Vermiform appendix (tissue), 1 donor: ENCODE measurements around a stretch of chr18.

- PRO-cap = no peak
These were observed 82.6 kb upstream of the PHLPP1 start for GRCh38 chr18:62632739-62633190.

GRCh38 chr18:62781195-62781693 is 65.9 kb downstream of the PHLPP1 start:
- PRO-cap = no peak

DNA sequence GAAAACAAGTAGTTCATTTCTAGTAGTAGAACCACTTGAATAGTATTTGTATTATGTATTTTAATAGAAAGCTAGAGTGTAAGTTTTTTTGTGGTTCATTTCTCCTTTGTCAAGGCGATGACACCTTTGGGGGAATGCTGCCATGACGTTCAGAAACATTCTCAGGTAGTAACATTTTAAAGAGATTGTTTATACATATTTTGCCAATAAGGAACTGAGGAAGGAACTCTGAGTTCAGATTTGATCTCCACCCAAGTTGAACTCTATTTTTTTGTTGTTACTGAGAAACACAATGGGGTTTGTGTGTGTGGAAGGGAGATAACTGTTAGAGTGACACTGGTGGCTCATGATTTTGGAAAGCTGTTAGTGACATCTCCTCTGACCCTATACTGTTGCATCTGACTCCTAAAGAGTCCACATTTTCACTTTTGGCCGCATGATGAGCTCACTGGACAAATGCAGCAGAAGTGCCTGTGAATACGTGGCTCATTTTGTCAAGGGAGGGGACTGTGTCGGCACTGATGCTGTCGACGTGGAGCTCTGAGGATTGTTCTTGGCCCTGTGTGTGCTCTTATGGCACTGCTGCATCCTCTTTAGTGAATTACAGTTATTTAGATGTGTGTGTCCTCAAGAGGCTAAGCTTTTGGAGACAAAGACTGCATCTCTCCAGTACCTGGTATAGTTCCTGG is 135.2 kb downstream of the PHLPP1 start:
- PRO-cap = no peak

DNA sequence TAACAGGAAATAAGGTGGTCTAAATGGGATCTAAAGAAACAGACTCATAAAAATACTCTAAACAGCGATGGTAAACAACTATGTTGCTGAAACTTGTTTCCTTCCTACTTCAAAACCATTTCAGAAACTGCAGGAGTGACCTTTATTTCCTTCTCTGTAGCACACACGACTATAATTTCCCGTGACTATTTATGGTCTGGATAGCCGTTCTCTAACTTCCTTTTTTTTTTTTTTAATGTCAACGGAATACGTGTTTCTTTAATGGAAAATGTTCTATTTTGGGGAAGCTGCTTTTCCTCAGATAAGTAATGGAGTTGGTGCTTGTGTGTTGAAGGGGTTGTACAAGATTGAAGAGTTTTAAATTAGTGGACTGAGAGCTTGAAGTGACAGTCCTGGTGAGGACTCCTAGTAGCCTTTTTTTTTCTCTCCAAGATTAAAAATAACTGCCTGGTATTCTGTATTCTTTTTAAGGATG is 224.1 kb downstream of the PHLPP1 start:
- PRO-cap = no peak

DNA sequence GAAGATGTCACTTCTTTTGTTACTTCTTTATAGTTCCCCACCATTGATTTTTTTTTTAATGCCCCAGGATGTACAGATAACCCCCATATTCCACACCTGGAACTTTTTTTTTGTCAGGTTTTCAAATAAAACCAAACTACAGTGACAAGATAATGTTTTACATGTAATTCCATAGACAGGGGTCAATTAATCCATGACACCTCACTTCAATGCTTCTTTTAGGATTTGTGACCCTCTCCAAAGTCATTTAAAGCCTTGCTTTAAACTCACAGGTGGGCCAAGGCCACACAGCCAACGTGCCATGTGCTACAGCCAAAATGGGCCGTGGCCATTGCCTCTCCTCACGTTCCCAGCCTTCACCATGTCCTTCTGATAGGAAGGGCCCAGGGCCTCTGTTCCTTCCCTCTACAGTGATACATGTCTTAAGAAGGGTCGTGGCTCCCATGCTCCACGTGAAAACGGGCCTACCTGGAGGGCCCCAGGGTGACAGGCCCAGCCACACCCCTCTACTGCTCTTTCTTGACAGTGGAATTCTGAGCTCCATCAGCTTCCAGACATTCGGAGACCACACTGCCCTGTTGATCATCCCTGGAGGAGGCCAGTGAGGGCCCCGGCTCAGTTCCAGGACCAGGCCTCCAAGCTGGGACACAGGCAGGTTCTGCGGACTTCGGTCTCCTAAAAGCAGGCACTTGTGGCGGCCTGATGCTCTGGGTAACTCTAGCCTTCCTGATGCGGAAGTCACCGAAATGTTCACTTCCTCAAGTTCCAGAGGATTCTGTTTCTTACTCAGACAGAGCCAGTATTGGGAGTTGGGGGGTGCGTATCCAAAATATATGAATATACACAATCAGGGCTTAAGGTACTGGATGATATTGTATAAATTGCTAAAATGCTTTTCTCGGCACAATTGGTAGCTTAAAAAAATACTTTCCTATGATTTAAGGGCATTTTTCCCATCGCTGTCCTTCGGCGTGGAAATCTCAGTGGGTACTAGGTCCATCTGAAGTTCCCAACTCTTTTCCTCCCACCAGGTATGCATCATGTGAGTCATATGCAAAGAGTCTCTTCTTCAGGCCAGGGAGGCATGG is 192.2 kb downstream of the BCL2 start:
- PRO-cap = no peak

GRCh38 chr18:63155798-63156889 is 163.4 kb downstream of the BCL2 start:
- PRO-cap = no peak

DNA sequence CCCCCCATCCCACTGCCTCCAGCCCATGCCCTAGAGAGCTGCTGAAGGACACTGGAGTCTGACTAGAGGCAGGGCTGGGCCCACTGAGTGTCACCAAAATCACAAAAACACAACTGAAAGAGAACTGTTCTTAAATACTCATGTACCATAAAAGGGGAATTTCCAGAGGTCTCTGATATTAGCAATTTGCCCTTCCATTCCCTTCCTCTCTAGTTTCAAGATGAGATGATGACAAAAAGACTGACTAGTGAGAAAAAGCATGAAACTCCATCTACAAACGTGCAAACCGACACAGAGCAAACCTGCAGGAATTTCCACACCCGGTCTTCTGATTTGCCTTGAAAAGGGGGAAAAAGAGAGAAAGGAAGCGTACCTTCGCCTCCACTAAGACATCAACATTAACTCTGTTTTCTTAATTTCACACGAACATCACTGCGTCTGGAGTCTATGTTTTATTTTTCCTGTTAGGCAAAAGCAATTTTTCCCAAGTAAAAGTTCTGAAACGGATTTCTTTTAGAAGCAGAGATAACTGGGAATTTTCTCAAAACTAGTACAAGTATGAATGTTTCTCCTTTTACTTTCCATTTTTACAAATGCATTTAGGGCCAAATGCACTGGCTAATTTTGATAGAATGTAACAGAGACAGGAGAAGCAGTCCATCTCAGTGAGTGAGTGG is 160.5 kb downstream of the BCL2 start:
- PRO-cap = unidirectional peak, minus-strand start at position 108 of the sequence

DNA sequence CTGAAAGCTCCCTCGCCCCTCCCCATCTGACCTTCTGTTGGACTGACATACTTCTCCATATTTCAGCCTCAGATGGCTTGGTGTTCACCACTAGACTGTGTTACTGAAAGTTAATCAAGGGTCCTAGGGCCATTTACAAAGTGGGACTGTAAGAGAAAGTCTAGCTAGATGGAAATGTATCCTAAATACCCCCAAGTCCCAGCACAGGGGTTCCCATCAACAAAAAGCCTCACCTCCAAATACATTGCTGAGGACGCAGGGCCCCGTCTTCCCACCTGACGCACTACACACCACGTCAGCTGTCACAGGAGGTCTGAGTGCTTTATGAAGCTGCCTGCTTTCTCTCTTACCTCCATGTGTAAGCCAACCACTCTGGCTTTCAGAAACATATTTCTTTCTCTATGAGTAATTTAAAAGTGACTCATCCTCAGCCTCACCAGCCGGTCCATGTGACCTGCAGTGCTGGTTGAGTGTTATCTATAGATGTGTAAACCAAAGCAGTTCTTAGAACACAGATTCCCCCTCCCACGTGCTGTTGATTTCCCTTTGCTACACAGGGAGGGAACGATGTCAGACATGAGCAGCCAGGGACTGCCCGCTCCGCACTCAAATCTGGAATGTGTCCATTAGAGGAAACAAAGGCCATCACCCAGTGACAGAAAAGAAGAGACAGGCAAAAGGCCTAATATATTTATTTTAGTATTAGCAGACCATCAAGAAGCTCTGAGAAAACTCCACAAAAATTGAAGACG is 157.9 kb downstream of the BCL2 start:
- PRO-cap = bidirectional peak, plus-strand start at position 573 of the sequence, minus-strand start at position 315 of the sequence

- PRO-cap = no peak
These were observed 137.3 kb downstream of the BCL2 start for GRCh38 chr18:63182319-63182645.

- PRO-cap = no peak
These were observed 129.5 kb downstream of the BCL2 start for GRCh38 chr18:63190022-63190535.

GRCh38 chr18:63236328-63236922 is 83.1 kb downstream of the BCL2 start:
- PRO-cap = no peak

GRCh38 chr18:63252987-63253838 is 66.4 kb downstream of the BCL2 start:
- PRO-cap = unidirectional peak, plus-strand start at chr18:63253213

- PRO-cap = no peak
These were observed 35.3 kb downstream of the BCL2 start for GRCh38 chr18:63284023-63284863.

GRCh38 chr18:63295783-63296347 is 23.7 kb downstream of the BCL2 start:
- PRO-cap = no peak

- PRO-cap = bidirectional peak, plus-strand start at chr18:63366516, minus-strand start at chr18:63366408
These were observed 751 bp downstream of the KDSR start for GRCh38 chr18:63365946-63366963.

- PRO-cap = no peak
These were observed 17.9 kb upstream of the VPS4B start for GRCh38 chr18:63440166-63440551.

GRCh38 chr18:63472422-63472834 is 4.3 kb upstream of the SERPINB5 start:
- PRO-cap = no peak

DNA sequence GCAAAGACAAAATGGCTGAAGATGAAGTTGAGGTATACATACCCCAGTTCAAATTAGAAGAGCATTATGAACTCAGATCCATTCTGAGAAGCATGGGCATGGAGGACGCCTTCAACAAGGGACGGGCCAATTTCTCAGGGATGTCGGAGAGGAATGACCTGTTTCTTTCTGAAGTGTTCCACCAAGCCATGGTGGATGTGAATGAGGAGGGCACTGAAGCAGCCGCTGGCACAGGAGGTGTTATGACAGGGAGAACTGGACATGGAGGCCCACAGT is 4.9 kb upstream of the SERPINB10 start:
- PRO-cap = no peak

DNA sequence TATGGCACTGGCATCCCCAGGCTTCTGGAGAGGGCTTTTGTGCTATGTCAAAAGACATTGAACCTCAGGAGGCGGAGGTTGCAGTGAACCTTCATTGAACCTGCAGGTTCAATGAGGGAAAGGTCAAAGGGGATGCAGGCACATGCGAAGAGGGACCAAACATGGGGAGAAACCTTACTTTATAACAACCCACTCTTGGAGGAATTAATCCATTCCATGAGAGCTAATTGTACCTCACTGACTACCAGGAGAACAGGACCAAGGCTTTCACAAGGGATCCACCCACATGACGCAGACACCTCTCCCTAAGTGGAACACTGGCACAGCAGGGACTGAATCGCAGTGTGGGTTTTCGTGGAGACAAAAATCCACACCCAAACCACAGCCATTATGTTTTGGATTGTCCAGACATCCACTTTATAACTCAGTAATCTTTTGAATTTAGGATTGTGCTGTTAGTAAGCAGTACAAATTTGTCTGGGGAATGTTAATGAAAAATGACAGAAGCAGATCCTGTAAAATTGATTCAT is 4.0 kb upstream of the SERPINB8 start:
- PRO-cap = no peak

GRCh38 chr18:64276565-64277176 is 306.8 kb downstream of the SERPINB8 start:
- PRO-cap = no peak